ENCODE measurements around the genes STAT5B, PSMC3IP and CNTNAP1.

GRCh38 chr17:41868540-41869231, 3.5 kb upstream of the KLHL11 start:
- RRBS = no CpG with 5 or more reads among the region's 8 CpGs

DNA sequence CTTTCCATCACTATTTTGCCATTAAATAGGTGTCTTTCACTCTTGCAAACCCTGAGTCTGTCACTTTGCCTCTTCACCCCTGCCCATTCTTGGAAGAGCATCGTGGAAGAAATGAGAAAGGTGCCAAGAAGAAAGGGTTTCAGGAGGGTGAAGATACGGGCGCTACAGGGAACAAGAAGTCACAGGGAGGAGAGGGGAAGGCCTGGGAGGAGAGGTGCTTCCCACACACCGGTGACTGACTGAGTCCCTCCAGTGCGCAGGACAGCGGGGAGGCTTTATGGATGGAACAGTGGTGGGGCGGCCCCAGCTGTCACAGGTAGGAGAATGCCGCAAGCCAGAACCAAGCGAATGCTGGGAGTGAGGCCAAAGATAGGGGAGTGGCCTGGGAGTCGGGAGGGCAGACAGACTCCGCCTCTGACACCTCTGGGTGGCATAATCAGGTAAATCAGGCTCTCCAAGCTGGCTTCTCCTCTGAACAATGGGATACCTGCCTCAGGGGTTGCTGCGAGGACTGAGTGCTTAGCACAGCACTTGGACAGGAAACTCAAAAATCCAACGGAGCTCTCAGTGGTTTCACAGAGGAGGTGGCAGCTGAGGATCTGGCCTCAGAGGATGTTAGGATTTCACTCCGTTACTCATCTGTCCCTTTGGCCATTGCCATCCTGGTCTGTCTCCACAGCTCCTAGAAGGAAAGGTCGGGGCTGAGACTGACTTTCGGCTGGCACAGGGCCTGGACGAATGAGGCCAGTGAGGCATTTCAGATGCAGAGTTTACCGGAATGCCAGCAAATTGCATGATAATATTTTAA, 788 bp upstream of the CNP start:
- RRBS = no CpG with 5 or more reads among the region's 18 CpGs

GRCh38 chr17:41996889-41997367, 20.3 kb downstream of the DNAJC7 start:
- RRBS = 91% methylated on average over 1 of the region's 6 CpGs

GRCh38 chr17:42088025-42088763, 10.1 kb downstream of the ZNF385C start:
- RRBS = 25% methylated on average over 5 of the region's 18 CpGs

DNA sequence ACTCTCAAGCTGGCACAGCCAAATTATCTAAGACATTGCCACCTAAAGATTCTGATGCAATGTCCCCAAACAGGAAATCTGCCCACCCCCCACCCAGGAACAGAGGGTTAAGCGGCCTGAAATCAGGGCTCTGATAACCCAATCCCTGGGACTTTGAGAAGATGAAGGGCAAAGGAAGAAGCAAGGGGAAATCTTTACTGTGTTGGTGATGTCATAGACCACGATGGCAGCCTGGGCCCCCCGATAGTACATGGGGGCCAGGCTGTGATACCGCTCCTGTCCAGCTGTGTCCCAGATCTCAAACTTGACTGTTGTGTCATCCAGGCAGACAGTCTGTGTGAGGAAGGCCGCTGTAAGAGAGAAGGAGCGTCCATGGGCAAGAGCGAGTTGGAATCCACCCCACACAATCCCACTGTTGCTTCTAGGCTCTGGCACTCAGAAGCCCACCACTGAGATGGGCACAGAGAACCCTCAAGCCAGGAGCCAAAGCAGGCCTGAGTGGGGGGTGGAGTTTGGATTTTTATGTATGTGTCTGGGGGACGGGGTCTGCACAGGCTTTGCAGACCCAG, 5.9 kb downstream of the HSPB9 start:
- RRBS = no CpG with 5 or more reads among the region's 8 CpGs

DNA sequence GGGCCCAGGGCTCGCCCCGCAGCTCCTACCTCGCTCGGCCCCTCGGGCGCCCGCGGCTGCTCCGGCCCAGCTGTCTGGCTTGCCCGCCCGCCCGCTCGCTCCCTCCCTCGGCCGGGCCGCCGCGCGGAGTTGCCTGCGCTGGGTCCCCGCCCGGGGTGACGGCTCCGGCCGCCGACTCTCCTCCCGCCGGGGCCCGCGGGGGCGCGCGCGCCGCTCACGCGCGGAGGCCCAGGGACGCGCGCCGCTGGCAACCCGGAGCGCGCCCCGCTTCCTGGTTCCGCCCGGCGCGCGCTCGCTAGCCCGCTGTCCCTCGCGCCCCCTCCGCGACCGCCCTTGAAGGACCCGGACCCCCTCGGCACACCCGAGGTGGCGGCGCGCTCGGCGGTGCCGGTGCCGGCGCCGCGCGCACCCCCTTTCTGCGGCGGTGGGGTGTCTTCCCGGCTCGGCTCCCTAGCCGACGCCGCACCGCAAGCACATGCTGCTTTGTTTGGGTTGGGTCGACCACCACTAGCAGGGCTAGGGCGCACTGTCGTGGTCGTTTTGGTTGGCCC, at the start of gene STAT5B:
STAT5B (minus strand) TSS at position 173 of the 551 bp plus-strand sequence.
- RRBS = 2% methylated on average over 66 of the region's 84 CpGs

GRCh38 chr17:42276770-42277466, 727 bp upstream of the STAT5B start:
- RRBS = 26% methylated on average over 6 of the region's 30 CpGs

DNA sequence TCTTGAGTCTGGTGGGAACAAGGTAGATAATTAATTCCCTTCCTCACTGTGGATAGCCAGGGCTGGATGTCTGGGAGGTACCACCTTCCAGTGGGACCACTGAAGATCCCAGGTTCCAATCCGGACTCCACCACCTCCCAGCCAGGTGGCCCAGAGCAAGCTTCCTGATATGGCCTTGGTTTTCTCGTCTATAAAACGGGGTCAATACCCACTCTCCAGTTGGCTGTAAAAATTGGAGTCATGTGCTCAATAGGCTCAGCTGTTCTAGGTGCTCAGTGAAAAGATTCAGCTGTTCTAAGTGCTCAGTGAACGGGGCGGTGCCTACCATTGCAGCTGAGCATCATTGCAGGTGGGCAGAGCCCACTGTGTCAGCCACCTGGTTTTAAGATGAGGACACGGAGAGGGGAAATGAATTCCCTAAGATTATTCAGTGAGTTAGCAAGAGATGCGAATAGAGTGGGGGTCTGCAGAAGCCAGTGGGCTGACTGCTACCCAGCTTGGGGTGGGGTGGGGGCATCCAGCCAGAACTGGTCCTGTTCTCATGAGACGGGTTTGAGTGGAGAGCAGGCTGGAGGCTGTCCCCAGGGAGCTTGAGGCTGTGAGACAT, 21.7 kb downstream of the STAT5A start:
- RRBS = no CpG with 5 or more reads among the region's 8 CpGs

DNA sequence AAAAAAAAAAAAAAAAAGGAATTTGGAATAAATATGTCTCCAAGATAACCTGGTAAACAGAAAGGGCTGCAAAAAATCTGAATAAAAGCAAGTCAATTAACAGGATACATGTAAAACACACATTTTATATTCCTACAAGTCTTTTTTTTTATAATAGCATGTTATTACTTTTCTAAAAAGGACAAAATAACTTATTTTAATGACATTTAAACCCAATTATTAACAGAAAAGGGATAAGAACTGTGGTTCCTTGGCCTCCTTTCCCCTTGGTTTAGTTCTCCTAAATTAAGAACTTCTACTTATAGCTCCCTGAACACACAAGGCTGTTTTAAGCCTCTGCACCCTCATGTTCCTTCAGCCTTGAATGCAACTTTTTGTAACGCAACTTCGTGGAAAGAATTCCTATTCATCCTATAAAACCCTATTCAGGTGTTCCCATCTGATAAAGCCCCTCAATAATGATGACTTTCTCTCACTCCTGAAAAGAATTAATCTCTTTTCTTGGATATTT, 6.5 kb downstream of the STAT3 start:
- RRBS = no CpG with 5 or more reads among the region's 2 CpGs

DNA sequence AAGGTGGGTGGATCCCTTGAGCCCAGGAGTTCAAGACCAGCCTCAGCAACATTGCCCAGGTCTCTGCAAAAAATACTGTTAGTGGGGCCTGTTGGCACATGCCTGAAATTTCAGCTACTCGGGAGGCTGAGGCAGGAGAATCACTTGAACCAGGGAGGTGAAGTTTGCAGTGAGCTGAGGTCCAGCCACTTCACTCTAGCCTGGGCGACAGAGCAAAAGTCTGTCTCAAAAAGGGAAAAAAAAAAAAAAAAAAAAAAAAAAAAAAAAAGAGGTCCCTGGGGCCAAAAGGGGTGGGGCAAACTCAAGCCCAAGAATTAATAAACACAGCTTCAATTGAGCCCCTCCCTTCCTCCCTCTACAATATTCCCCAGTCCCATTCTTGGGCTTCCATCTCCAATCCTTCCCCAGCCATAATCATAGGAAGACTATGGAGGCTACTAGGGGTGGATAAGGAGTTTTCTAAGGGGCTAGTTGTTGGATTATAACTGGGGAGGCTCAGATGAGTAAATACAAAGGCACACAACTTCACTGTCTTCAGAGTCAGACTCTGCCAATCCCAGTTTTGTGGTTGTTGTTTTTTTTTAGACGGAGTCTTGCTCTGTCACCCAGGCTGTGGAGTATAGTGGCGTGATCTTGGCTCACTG, 9.6 kb downstream of the CAVIN1 start:
- RRBS = no CpG with 5 or more reads among the region's 4 CpGs

GRCh38 chr17:42460342-42461096, 1.8 kb downstream of the ATP6V0A1 start:
- RRBS = no CpG with 5 or more reads among the region's 8 CpGs

GRCh38 chr17:42516207-42516909, 19.7 kb upstream of the NAGLU start:
- RRBS = no CpG with 5 or more reads among the region's 13 CpGs

- RRBS = no CpG with 5 or more reads among the region's 3 CpGs
These were observed 17.2 kb upstream of the NAGLU start for GRCh38 chr17:42518789-42519229.

DNA sequence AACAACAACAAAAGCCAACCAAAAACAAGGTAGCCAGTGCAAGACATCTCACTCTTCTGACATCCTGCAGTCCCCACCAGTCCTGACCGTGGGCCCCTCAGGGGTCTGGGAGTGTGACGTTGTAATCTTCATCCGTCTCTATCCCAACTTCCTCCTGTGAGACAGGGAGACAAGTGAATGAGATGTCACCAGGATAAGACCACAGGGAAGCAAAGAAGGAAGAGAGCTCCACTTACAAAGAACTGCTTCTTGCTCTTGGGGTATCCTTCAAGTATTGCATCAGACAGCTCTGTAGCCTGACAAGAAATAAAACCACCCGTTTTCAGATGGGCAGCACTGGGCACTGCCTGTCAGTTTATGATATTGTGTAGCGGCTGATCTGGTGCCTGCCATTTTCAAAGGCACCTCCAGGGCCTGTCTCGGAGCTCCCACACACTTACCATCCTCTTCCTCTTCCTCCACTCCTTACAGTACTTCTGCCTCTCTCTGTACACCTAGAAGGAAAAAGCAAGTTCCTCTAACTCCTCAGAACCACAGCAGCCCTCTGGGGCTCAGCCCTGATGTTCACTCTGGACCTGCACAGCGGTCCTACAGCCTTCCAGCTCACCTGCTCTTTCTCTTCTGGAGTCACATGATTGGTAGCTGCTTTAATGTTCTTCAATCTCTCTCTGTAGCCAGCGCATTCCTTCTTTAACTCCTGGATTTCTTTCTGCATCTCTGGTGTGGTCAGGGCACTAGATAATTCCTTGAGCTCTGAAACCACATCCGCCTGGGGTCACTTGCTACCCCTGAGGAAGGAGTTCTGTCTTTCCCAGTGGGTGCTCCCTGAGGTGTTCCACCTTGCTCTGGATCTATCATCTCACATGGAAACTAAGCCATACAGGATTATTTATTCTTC, 4.4 kb downstream of the PSMC3IP start:
- RRBS = no CpG with 5 or more reads among the region's 9 CpGs

DNA sequence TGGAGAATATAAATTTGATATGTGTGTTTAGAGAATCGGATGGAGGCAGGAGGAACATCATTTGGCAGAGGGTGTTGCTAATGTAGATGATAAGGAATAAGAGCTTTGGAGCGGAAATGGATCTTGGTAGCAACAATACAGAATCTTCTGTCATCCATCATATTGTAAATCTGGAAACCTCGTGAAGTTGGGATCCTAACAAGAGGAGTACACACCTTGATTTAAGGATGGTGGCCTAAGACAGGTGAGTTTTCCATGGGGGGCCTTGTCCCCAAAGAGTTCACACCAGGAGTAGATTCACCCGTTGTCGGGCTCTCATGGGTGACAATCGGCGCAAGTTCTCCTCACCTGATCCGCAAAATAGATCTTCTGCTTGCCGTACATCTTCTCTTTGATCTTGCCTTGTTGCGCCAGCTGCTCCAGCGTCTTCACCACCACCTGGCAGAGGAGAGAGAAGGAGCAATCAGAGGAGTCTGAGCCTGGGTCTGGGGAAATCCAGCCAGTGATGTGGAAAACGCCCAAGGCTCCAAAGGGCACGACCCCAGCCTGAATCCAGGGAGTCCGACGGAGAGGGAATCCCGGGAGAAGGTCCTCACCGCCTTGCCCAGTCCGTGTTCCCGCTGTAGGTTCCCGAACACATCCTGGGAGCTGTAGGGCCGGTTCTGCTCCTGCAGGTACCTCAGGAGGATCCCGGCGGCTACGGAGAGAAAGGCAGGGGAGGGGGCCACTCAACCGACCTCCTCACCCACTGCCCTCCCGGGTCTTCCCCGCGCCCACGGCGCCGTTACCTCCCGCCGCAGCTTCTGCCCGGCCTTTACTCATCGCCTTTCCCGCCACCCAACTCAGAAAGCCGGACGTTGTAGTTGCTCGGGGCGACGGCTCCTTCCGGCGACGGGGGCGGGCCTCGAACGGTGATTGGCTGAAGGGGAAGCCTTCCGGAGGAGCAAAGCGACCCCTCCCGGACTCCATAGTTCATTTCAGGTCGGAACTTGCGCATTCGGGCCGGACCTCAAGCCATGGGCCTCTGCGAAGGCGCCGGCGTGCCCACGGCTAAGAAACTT, at the start of gene PSMC3IP:
PSMC3IP (minus strand) TSS at position 865 of the 1,061 bp plus-strand sequence.
- RRBS = 3% methylated on average over 35 of the region's 59 CpGs

- RRBS = no CpG with 5 or more reads among the region's 5 CpGs
These were observed 14.6 kb downstream of the TUBG1 start for GRCh38 chr17:42623946-42624576.

- RRBS = no CpG with 5 or more reads among the region's 29 CpGs
These were observed 929 bp downstream of the PLEKHH3 start for GRCh38 chr17:42675876-42676253.

DNA sequence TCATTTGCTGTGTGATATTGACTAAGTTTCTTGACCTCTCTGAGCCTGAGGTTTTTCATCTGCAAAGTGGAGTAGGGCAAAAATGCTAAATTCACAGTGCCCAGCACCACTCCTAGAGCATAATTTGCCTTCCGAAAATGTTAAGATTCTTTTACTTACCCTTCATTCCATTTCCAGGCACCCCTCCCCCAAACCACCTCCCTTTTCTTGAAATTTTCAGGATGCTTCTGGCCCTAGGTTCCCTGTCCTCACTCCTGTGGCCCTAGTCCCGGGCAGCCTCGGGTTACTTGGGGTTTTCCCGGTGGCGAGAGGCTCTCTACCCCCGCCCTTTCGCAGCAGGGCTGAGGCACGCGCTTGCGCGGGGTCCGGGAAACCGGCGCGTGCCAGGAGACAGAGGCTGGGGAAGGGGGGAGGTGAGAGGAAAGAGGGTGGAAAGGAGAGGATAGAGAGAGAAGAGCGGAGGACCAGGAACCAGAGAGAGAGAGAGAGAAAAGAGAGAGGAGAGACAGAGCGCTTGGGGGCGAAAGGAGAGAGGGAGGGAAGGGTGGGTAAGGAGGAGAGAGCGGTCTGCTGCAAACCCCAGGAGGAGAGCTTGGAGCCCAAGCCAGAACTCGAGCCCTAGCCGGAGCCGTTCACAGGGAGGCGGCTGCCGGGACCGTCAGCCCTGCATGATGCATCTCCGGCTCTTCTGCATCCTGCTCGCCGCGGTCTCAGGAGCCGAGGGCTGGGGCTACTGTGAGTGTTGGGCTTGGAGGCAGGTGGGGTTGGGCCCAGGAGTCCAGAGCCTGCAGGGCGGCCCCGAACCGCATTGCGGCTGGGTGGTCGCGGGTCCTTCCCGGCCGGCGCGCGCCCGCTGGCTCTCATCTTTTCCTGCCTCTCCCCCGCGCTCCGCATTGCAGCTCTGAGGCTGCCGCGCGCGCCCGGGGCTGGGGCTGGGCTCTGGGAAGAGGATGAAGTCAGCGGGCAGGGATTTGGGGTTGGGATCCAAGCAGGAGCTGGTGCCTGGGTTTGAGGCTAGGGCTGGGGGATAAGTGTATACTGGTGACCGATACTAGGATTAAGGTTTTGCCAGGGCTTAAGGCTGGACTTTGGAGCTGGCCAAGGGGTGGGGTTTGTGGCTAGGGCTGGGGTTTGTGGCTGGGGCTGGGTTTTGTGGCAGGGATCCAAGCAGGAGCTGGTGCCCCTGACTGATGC, at the start of gene CNTNAP1:
CNTNAP1 (plus strand) TSS at position 370 of the 1,194 bp plus-strand sequence.
- RRBS = 3% methylated on average over 20 of the region's 52 CpGs

- RRBS = no CpG with 5 or more reads among the region's 7 CpGs
These were observed 27.5 kb downstream of the CNTNAP1 start for GRCh38 chr17:42709523-42710539.

- RRBS = no CpG with 5 or more reads among the region's 5 CpGs
These were observed 2.0 kb downstream of the RAMP2 start for GRCh38 chr17:42762747-42763717.